ENCODE data around the genes RPS15, MEX3D, ATP8B3, ABHD17A and BTBD2.

GRCh38 chr19:1376444-1377404, 7.0 kb upstream of the NDUFS7 start:
- PRO-cap = no peak
- RAMPAGE, long total RNA = no peak

DNA sequence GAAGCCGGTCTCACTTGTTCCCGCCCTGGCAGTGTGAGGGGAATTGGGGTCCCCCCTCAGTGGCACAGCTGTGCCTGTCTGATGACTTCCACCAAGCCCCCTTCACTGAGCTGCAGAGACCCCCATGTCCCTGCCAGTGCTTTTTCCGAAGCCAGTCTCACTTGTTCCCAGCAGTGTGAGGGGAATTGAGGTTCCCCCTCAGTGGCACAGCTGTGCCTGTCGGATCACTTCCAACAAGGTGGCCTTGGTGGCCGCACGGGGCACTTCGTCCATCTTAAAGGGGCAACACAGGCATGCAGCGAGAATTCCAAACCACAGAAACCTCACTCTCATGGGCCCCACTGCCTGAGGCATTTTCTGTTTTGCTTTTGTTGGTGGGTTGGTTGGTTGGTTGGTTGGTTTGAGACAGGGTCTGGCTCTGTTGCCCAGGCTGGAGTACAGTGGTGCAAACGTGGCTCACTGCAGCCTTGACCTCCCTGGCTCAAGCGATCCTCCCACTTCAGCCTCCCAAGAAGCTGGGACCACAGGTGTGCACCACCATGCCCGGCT, 3.8 kb upstream of the NDUFS7 start:
- PRO-cap = no peak
- RAMPAGE, long total RNA = no peak

GRCh38 chr19:1387653-1388347, 4.1 kb downstream of the NDUFS7 start:
- PRO-cap = no peak
- RAMPAGE, long total RNA = no peak

- PRO-cap = no peak
- RAMPAGE, long total RNA = no peak
Observed at GRCh38 chr19:1394638-1395369, 6.5 kb downstream of the GAMT start.

DNA sequence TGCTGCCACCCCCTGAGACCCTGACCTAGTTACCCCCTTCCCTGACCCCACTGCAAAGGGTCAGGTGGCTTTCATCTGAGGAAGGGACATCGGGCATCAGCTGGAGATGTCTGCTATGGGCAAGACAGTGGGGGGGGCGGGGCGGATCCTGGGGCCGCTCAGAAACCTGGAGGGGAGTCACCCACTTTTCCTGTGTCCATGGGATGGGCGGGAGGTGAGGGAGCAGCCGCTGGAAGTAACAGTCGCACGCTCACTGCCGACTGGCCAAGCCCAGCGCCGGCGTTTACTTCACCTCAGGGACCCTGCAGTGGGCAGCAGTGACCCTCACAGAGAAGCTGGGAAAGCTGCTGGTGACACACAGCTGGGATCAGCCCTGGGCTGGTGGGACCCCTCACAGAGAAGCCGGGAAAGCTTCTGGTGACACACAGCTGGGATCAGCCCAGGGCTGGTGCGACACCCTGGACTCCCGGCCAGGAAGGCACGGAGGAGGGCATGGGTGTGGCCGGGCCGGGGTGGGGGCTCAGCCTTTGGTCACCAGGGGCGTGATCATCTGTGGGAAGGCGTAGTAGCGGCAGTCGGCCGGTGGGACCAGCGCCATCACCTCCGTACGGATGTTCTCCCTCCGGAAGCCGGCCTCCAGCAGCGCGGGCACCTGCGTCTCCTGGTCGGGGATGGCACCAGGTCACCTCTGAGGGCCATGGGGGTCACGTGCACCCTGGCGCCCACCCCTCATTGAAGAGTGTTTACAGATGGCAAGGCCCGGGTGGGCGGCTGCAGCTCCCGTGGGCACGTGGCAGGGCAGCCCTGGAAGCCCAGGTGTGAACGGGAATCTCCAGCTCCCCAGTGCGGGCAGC, 4.3 kb downstream of the GAMT start:
- PRO-cap = no peak
- RAMPAGE, long total RNA = no peak

DNA sequence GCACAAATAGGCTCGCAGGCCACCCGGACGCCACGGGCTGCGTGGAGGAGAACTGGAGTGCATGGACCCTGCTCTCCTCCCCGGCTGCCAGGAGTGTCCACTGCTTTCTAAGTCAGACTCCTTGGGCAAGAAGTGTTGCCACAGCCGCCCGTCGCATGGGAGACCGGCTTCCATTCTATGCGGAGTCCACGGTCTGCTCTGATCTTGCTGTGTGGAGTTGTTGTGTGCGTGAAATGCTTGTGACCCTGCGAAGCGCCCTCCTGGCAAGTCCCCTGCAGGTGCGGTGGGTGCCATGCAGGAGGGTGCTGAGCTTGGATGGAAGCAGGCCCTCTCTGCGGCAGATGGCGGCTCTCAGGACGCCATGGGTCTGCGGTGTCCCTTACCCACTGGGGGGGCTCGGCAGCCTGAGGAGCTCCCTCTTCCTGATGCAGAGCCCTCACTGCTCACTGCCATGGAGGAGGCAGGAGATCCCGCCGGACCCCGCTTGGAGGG, 2.1 kb downstream of the DAZAP1 start:
- PRO-cap = no peak
- RAMPAGE, long total RNA = no peak

DNA sequence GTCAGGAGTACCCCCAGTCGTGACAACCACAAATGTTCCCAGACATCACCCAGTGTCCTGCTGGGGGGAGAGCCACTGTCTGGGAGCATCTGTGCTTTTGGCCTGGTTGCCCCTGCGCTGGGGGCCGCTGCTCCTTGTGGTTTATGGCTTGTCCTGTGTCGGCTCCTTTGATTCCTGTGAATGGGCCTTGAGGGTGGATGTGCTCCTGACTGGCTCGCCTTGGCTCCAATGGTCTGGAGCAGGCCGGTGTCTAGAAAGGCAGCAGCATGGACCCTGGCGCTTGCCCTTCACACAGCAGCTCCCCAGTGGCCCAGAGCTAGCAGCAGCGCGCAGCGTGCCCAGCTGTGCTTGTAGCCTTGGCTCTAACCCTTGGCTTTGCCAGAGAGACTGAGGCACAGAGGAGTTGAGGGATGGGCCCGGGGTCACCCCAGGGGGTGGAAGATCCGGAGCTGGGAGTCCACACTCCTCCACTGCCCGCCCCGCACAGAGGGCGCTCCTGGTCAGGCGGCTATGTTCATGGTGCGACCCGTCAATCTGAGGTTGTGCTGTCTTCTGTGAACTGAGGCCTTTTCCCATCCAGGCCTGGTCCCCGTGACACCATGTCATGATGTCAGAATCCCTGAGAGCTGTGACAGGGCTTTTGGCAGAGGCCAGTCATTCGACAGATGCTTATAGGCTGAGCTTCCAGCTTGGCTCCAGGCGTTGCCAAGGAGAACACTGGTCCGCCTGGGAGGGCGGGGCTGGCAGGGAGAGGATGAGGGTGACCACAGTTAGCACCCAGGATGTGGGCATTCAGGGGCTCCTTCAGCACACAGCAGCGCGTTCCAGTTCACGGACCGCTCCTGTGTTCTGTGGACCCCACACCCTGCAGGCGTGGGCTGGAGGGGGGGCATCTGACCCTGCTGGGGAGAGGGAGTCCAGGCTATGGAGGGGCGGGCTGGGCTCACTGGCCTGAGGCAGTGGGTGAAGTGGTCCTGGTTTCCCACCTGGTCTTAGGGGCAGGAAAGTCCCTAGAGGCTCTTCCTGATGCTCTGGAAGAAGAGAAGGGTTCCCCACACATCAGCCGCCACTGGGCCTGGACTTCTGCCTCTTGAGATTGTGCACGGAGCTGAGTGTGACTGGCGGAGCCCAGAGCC, 4.3 kb downstream of the DAZAP1 start:
- PRO-cap = unidirectional peak, minus-strand start at position 542 of the sequence
- RAMPAGE, long total RNA = no peak

GRCh38 chr19:1421779-1422468, 14.5 kb downstream of the DAZAP1 start:
- PRO-cap = no peak
- RAMPAGE, long total RNA = no peak

DNA sequence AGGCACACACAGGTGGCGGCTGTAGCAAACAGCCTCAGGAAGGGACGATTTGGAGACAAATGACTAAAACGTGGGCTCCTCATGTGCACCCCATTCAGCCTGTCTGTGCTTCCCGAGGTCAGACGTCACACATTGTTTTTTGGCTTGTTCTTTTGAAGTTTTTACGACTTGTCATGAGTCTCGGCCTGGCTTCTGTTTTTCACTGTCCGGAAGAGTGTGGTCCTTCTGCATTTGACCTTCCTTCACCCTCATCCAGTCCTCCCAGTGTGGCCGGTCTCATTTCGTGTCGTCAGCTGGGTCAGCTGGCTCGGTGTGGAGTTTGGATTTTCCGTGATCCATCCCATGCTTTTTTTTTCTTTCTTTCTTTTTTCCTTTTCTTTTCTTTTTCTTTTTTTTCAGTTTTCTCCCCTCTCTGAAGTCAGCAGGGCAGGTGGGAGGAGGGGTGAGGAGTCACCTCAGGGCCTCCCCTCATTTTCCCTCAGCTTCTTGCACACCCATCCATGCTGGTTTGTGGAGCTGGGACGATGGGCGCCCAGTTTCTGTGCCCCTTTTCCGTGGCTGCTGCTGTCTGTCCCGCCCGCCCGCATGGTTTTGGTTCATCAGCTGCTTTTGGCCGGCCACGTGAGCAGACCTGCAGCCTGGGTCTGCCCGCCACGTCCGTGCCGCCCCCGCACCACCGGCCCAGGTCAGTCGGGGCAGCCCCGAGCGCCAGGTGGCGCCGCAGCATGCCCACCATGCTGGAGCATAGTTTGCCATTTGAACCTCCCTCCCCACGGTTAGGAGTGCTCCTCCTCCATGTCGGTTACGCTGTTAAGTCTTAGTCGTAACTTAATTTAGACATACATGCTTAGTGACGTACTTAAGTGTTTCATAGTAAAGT, 15.3 kb downstream of the DAZAP1 start:
- PRO-cap = no peak
- RAMPAGE, long total RNA = no peak

DNA sequence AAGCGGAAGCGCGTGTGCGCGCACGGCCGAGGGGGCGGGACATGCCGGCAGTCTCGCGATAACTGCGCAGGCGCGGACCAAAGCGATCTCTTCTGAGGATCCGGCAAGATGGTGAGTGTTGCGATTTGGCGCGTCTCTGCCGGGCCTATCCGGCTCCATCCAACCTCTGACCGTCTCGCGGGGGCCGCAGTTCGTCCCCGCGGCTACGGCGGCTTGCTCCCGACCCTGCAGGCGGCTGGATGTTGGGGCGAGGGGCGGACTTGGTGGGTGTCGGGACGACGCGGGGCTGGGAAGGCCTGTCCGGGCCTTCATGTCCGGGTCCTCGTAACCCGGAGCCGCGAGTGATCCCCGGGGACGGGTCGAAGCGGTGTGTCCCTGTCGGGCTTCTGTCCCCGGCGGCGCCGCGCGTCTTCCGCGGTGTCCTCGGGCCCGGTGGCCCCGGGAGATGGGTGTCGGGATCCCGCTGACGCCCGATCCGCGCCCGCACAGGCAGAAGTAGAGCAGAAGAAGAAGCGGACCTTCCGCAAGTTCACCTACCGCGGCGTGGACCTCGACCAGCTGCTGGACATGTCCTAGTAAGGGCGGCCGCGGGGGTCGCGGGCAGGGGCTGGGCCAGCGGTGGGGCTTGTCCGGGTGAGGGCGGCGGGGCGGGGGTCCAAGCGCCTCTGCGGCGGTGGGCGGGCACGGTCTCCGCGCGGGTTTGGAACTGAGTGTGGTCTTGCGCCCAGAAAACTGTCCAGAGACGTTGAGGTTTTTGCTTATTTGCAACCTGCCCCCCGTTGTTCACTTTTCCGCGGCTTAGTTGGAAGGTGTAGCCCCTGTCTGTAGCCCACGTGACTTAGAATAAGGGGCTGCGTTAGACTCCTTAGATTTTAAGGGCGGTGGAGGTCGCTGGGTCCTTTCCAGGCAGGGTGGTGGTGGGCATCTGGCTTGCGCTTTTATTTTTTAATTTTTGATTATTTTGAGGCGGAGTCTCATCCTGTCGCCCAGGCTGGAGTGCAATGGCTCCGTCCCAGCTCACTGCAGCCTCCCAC, at the start of gene RPS15:
Gene RPS15, plus strand, starts transcription at position 79 of the 1,034 bp plus-strand sequence.
- PRO-cap = bidirectional peak, plus-strand start at position 95 of the sequence, minus-strand start outside the sequence
- RAMPAGE, long total RNA = start-site peak on the plus strand centred at position 87 of the sequence, 17 bp wide, 11,856 and 4,866 reads in 2 replicates

- PRO-cap = unidirectional peak, minus-strand start at chr19:1568132; bidirectional peak, plus-strand start at chr19:1568495, minus-strand start at chr19:1568367
- RAMPAGE, long total RNA = no peak
Observed at GRCh38 chr19:1567724-1568783, at the start of gene MEX3D. Gene MEX3D (minus strand): TSS chr19:1568325.

DNA sequence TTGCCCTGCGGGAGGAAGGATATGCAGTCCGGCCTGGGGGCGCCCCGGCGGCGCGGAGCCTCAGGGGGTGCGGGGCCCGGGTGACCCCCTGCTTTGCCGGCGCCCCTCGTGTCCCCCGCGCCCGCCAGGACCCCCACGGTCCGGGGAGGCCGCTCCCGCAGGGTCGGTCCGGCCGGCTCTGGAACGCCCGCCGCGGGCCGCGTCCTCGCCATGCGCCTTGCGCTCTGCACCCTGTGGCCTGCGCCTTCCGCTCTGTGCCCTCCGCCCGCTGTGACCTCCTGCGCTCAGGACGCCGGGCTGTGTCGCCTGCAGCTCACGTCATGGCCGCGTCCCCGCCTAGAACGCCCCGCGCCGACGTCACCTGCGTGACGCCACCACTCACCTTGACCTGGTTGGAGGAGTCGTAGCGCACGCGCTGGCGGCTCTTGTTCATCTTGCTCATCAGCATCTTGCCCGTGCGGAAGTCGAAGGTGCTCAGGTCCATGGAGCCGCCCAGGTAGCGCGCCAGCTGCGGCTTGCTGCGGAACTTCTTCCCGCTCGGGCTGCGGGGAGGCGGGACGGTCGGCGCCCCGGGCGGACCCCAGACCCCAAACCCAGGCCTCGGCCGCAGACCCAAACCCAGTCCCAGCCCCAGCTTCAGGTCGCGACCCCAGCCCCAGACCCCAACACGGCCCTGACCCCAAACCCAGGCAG, 7.8 kb downstream of the MBD3 start:
- PRO-cap = no peak
- RAMPAGE, long total RNA = no peak

DNA sequence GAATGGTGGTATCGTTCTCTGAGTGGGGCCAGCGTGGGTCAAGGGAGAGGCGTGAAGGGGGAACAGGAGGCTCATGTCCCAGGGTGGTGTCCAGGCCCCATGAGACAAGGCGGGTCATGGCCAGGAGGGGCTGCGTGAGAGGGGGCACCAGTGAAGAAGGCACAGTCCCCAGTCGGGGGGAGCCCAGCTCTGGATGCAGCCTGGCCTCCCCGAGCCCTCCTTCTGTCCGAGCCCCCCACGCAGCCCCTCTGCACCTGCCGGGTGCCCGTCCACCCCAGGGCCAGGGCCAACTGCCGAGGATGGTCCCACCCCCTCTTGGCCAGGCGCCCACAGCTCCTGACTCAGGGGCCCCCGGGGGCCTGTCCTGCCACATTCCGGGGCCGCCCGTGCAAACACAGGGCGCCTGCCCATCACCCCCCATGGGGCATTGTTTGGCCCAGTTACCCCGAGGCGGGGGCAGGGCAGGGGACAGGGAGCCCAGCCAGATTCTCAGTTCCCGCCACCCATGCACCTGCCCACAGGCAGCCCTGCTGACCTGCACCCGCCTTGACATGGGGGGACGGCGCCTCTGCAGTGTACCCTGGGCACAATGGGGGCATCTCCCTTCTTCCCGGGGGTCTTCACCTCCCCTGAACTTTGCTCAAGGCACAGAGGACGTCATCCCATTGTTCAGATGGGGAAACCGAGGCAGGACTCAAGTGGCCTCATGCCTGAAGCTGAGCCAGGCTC, 5.3 kb upstream of the TCF3 start:
- PRO-cap = no peak
- RAMPAGE, long total RNA = no peak

DNA sequence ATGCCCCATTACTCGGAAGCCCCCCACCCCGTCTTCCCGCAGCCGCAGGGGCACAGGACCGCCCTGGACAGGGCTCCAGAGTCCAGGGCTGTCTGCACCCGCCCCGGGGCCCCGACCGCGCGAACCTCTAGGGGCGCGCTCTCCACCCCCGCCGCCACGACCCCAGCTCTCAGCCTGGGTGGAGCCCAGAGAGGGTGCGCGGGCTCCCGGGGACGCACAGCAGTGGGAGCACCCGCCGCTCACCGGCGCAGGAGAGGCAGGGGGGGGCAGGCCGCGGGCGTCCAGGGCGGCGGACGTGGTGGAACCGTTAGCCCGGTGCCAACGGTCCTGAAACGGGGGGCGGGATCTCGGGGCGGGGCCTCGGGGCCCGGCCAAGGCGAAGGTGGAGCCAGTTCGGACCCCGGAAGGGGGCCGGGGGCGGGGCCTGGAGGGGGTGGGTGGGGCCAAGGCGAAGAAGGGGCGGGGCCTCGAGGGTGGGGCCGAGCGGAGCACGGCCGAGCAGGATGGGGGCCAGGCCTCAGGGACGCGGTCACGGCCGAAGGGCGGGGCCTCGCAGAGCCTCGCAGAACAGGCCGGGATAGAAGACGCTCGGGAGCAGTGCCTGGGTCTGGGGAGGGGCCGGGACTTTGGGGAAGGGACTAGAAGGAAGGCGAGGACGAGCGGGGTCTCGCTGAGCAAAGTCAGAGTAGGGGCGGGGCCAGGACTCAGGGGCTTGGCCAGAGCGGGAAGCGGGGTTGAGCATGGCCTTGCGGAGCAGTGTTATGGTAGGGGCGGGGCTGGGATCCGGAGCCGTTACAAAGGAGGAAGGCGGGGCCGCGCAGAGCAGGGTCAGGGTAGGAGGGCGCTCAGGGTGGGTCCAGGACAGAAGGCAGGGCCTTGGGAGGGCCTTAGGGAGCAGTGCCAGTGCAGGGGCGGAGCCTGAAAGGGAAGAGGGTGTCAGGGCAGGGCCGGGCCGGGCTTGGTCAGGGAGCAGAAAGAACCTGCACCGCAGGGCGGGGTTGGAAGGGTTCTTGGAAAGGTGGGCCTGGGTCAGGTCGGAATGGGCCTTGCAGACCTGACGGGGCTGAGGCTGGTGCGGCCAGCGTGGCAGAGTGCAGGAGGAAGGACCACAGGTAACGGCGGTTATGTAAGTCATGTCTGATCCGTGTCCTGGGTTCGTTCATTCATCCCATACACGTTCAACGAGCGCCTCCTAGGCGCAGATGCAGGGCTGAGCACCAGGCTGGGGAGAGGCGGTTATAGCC, at the start of gene ATP8B3:
Gene ATP8B3, minus strand, starts transcription at position 334 of the 1,244 bp plus-strand sequence.
- PRO-cap = unidirectional peak, plus-strand start at position 565 of the sequence; bidirectional peak, plus-strand start at position 825 of the sequence, minus-strand start at position 761 of the sequence
- RAMPAGE, long total RNA = no peak

DNA sequence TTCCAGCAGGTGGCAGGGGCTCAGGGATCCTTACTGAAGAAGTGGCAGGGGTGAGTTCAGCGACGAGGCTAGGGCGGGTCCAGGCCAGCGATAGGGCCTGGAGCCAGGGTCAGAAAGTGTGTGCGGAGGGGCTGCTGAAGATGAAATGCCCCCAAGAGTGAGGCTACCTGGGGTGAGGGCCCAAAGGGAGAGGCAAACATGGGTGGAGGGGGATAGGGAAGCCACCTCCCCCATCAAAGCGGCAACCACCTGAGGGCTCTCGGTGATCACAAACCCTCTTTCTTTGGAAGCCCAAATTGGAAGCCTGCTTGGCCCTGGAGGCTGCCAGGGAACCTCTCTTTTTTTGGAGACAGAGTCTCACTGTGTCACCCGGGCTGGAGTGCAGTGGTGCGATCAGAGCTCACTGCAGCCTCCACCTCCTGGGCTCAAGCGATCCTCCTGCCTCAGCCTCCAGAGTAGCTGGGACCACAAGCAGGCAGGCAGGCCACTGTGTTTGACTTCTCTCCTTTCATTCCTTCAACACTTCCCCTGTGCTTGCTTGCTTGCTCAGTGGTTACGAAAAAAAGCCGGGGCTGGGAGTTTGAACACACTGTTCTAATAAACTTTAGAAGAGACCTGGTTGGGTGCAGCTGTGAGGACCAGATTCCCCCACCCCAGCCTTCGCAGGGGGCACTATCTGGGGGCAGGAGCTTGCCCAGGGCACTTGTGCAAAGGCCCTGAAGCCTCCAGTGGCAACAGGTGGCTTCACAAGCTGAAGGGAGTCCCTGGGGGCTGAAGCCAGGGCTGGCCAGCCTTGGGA, 1.4 kb upstream of the ATP8B3 start:
- PRO-cap = unidirectional peak, plus-strand start at position 558 of the sequence
- RAMPAGE, long total RNA = no peak

DNA sequence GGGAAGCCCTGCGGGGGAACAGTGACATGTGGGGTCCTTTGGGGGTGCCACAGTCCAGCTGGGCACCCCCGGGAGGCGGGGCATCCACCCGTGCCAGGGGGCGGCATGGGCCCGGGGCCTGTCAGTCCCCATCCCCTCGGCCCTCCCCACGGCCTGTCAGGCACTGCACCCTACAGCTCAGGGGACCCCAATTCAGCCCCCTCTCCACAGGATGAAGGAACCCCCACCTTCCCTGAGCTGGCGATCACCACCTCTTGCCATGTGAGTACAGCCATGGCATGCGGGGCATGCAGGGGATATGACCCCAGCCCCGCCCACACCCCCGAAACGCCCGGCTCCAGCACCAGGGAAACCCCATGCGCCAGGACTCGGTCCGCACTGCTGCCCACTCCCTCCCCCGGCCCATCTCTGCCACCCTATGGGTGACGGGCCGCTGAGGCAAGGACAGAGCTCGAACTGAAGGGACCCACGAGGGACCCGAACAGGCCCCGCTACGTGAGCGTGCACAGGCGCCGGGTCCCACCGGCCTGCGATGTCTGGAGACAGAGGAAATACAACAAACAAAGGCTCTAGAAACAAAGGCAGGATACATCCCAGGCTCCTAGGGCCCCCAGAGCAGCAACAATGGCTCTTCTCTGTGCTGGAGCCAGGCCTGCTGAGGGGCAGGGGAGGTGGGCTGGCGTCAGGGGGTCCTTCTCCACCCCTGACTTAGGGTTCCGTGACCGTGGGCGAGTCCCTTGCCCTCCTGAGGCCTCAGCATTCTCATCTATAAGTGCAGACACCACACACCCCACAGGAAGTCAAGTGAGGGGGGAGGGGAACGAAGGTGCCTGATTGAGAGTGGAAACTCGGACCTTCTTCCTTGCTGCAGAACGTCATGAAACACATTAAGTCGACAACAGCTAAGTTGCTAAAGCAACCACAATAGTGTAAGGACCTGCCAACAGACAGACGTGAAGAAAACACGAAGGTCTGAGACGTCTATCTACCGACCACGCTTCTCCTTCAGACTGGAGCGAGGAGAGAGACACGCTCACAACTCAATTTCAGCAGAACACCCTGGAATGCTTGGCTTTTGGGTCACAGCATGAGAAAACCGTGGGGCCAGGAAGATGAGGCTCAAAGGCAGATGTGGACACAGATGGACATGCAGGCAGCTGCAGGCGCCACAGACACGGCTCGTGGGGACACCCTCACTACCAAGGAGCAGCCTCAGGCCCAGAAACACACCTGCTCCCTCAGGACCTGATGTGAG, 3.1 kb downstream of the ABHD17A start:
- PRO-cap = no peak
- RAMPAGE, long total RNA = no peak

GRCh38 chr19:1885399-1885892, at the start of gene ABHD17A:
Gene ABHD17A (minus strand): TSS chr19:1885496.
- PRO-cap = unidirectional peak, minus-strand start at chr19:1885489
- RAMPAGE, long total RNA = no peak

- PRO-cap = no peak
- RAMPAGE, long total RNA = no peak
Observed at GRCh38 chr19:1929371-1930003, 11.5 kb upstream of the CSNK1G2 start.

- PRO-cap = no peak
- RAMPAGE, long total RNA = no peak
Observed at GRCh38 chr19:1954163-1954896, 13.4 kb downstream of the CSNK1G2 start.

- PRO-cap = unidirectional peak, minus-strand start at chr19:2015706
- RAMPAGE, long total RNA = no peak
Observed at GRCh38 chr19:2014862-2016025, at the start of gene BTBD2. Gene BTBD2 (minus strand): TSS chr19:2015714.